ENCODE measurements around the gene UMODL1.

- PRO-cap, result no peak
Measured at GRCh38 chr21:42012087-42013036, 2.2 kb upstream of the ZBTB21 start.

- PRO-cap, result no peak
Measured at GRCh38 chr21:42021668-42022710, 11.8 kb upstream of the ZBTB21 start.

DNA sequence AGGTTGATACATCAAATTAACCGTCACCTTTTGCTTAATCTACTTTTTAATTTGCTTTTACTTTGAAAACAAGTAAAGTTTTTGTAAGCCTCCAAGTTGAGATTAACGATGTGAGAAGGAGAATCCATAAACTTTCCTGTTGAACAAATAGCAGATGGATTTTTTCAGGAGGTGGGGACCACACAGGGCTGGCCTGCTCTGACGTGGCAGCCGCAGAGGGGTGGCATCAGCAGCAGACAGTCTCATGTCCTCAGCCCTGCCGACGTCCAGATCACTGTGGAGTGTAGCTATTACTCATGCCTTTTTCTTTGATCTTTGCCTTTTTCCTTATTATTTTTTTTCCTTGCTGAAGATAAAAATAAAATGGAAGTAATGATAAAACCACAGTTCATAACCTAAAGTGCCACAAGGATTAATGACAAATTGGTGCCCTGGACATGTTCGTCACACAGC, 15.2 kb upstream of the ZBTB21 start:
- PRO-cap, result no peak

- PRO-cap, result no peak
Measured at GRCh38 chr21:42071085-42071469, at the start of gene UMODL1. Gene UMODL1 (plus strand): TSS chr21:42071317.

GRCh38 chr21:42081188-42081624, 10.1 kb downstream of the UMODL1 start:
- PRO-cap, result no peak

GRCh38 chr21:42096328-42097041, 25.4 kb downstream of the UMODL1 start:
- PRO-cap, result no peak

- PRO-cap, result no peak
Measured at GRCh38 chr21:42107754-42108267, 36.7 kb downstream of the UMODL1 start.

DNA sequence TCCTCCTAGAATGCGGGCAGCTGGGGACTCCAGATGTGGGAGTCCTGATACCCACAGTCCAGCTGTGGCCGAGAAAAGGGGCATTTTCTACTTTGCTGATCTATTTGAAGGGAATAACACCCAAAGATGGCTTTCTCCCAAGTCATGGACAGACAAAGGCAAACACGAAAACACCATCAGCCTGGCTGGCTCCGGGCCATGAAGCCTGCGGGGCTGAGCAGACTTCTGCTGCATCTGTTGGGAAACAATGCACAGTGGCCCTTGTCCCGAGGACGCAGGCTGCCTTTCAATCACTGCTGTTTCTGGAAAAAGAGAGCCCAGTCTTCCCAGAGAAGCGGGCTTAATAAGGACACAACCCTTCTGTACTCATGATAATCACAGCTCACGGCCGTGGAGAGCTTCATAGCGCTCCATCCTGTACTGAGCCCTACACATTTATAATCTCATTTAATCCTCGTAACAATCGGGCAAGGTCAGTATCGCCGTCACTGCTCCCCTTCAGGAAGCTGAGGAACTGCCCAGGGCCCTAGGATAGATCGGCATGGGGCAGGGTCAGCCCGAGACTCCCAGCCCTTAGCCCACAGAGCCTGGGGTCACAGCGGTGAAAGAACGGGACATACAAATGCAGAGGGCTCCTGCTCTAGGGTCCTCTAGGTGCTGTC, 61.9 kb upstream of the ABCG1 start:
- PRO-cap, result no peak

- PRO-cap, result no peak
Measured at GRCh38 chr21:42171439-42171725, 47.6 kb upstream of the ABCG1 start.

DNA sequence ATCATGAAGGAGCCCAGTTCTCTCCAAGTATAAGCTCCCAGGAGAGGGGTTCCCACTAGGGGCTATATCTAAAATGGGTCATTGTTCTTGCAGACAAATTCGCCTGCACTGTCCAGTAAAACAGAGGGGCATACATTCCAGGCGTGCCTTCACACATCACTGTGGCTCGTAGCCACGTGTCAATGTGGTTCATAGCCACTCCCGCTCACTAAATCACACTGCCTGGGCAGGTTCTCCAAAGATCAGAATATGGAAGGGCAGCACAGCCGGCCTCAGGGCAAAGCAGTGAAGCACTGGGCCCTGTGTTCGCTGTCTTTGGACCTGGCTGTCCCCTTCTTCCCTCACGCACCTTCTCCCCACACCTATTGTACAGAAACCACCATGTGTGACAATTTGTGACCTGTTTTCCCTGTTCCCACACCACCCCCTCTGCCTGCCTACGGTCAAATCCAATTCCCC, 26.9 kb upstream of the ABCG1 start:
- PRO-cap, result unidirectional peak, plus-strand start at position 238 of the sequence

DNA sequence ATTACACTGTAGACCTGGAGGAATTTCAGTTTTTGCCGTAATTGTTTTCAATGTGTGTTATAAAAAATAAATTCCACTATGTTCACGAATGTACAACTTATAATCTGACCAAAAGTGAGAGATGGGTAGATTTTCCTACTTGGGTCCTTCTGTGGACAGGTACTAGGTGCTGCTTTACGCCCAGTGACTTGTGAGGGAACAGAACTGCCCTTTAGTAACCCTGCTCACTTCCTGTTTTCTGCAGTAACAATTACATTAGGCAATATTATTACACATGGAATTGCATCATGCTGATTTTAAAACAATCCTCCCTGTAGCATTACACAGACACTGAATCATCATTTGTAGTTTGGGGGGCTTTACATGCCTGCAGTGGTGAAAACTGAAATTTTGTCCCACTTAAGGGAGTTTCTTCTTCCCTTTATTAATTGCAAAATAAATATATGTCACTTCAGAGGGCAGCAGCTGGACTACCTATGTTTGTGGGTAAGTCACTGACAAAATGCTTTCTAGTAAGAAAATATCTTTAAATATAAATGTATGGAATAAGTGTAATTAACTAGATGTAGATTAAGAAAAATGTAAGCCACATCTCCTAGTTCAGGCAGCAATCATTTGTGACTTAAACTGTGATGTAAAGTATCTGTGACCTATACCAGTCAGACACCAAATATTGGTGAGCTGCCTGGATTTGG, 19.4 kb upstream of the ABCG1 start:
- PRO-cap, result no peak

DNA sequence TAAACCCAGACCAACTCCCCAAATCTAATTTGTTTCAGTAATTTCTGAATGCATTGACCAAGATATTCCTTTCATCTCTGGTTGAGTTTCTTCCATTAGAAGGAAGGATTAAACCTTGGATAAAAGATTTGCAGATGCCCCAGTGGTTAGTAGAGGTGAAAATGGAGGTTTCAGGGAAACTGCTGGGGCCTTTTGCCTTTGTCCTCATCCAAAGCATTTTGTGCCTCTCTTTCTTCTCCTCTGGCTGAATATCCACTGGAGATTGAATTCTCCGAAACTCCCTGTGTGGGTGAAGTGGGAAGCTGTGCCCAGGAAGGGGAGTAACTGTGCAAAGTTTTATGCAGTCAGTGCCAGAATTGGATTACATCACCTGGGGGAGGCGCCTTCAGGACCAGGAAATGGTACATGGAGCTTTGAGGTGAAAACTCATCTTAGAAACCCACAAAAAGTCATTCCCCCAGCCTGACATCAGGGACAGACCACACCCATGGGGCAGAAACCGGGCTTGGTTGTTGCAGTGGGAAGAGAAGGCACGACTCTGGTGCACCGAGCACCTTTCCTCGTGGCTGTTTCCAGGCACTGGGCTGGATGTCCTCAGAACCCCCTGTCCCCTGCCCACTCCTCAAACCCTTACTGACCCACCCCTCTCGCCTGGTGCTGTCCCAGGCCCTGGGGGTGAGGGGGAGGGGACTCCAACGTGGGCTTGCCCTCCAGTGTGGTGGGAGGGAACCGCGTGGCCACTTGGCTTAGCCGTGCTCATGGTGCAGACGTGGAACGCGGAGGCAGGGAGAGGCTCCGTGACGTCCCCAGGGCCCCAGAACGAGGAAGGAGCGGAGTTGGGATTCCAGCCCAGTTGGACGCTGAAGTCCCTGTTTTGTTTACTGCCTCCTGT, 15.8 kb downstream of the TFF3 start:
- PRO-cap, result unidirectional peak, plus-strand start at position 512 of the sequence

DNA sequence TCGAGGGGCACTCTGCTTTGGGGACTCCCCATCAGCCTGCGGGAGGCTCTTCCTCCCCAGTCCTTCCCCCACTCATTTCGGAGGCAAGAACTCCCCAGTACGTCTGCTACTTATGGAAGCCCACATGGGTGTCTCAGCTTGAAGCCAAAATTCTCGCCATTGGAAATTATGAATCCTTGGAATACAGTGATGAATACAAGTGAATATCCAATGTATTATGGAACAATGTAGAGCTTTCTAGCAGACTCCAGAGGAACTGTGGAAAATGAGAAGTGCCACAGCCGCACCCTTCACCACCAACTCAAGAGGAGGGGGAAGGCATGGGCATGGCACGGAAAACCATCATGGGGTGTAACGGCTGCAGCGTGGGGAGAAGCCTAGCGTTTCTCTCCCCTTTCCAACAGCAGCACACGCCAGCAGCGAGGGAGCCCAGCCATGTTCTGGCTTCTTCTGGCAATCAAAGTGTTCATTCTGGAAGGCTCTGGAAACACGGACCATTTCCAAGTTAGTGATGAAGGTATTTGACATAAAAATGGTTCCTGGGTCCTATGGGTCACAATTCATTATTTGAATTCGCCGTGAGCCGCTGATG, 6.7 kb downstream of the TFF3 start:
- PRO-cap, result no peak

DNA sequence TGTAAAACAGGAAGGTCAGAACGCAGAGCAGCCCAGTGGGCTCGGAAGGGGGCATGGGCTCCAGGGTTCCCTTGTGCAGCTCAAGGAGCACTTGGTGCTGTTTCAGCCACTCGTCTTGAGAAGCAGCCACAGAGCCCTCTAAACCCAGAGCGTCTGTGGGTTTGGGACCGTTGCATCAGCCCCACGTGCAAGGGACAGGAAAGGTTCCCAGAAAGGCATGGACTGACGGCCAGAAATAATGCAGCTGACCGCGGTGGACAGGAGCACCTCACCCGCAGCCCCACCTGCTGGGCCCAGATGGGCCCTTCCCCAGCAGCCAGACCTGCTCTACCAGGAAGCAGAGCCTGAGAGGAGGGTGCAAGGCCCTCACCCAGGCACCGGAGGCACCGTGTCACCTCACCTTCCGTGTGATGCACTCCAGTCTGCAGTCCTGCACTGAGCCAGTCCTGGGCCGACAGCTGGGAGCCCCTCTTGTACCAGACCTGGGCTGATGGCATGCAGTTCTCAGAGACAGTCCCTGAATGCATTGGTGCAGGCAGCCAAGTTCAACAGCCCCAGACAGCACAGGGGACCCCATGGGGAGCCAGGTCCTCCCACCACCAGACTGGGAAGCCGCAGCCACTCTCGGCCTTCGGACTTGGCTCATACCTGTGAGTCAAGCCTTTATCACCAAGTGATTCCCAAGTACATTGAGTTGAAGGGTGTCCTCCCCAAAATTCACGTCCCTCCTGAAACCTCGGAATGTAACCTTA, 4.8 kb upstream of the TFF3 start:
- PRO-cap, result no peak

GRCh38 chr21:42335882-42336575, 14.8 kb downstream of the TFF2 start:
- PRO-cap, result no peak

- PRO-cap, result no peak
Measured at GRCh38 chr21:42406081-42406908, 2.6 kb downstream of the UBASH3A start.

DNA sequence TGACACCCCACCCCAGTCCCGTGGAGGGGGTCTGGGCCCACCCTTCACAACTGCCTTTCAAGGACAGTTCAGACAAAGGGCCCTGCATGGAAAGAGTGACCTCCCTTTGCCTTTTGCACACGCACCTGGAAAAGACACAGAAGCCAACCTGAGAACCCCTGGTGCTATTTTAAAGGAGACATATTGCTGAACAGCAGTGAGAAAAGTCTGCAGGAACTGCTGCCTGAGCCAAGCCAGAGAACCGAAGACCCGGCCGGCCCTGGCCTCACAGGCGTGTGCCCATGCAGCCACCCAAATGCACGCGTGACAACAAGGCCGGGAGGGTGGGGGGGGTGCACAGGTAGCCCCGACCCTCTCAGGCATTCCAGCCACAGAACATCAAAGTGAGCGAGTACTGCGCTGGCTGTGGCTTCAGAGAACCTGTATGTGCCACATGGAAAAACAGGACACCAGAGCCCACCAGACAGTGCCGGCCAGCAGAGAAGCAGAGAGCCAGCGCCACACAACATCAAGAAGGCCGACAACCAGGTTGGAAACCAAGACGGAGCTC, 66.8 kb downstream of the SLC37A1 start:
- PRO-cap, result no peak

GRCh38 chr21:42614769-42615281, 38.6 kb upstream of the PDE9A start:
- PRO-cap, result no peak

DNA sequence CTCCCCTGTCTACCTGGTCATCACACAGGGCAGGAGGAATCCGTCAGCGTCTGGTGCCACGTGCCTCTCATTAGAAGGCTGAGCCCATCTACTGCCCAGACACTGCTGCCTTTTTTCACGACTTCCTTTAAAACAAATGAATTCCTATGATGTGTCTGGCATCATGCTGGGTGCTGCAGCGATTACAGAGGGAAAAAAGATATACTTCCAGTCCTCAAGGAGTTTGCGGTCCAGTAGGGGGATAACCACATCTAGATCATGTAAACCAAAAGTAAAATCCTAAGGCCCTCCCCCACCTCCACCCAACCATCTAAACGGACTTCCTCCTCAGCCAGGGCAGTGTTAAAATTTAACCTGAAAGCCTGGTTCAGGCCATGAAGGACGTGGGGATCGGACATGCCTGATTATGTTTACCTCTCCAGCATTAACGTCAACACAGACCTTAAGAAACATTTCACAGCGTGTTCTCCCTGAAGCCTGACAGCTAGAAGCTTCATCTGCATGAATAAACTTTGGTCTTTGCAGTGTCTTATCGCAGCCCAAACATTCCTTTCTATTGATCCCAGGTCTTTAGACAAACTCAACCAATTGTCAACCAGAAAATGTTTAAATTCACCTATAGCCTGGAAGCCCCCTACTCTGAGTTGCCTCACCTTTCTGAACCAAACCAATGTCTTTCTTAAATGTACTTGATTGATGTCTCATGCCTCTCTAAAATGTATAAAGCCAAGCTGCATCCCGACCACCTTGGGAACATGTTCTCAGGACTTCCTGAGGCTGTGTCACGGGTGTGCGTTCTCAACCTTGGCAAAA, 29.0 kb upstream of the PDE9A start:
- PRO-cap, result no peak

DNA sequence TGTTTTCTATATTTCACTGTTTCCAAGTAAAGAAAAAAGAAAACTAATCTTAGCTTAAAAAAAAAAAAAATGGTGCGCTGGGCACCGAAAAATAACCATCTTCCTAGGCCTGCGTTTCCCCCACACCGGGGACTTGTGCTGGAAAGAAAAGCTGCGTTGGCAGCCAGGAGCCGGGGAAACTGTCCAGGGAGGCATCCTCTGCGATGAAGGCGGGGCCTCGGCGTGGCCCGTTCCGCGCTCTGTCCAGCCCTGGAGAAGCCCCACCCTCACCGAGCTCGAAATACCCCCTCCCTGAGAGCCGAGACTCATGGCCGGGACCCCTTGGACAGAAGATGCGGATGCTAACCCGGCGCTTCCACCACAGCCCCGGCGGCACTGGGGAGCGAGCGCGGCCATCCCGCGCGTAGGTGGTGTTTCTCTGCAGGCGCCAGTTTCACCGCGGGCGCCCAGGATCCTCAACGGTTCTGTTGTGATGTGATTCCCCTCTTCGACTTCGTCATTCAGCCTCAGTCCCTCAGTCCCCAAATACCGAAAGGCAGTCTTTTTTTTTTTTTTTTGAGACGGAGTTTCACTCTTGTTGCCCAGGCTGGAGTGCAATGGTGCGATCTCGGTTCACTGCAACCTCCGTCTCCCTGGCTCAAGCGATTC, 31.6 kb downstream of the PDE9A start:
- PRO-cap, result no peak